Measurements from ENCODE around the gene KLHDC2.

DNA sequence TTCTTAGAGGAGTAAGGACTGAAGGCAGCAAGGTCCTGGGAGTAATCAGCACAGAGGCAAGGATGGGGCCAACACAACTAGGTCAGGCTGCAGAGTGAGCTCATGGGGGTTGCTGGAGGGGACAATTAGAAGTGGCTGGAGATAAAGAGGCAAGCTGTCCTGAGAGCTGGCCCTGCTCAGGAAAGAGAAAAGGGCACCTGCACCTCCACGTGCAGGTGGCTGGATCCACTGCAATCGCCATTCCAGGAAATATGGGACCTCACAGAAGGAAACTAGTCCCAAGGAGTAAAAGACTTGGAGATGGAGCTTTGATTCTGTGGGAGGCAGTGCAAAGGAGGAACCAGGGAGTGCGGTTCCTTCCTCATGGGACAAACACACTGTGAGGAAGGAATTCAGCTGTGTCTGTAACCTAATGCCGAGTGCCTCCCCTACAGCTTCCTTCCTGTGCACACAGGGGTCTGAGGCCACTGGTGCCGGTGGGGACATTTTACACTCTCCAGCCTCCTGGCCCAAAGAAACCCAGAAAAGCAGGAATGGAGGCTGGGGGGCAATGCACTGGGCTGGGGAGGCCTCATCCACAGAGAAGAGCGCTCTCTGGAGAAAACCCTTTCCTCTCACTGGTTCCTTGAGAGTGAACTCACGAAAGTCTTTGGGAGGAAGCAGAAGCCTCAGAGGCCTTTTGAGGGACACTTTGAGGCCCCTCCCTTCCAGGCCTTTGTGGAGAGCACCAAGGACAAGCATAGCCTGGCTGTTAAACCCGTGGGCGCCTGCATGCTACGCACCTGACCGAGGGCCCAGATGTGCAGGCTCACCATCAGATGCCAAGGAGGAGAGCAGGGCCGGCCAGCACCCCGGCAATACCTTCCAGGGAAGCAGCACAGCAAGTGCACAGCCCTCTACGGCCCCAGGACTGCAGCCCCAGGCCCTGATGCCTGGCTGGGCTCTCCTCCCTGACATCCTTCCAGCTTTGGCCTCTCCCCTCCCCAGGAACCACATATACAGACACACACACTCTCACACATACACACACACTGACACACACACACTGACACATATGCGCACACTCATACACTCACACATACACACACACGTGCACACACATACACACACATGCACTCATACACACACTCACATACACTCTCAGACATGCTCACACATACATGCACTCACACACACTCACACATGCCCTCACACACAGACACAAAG is 52.1 kb downstream of the NFKBIA start:
- PRO-cap = no peak
CAGE:
- cytosol, long polyA plus RNA = no peak
- long polyA plus RNA = no peak
- nucleus, long polyA plus RNA = no peak

DNA sequence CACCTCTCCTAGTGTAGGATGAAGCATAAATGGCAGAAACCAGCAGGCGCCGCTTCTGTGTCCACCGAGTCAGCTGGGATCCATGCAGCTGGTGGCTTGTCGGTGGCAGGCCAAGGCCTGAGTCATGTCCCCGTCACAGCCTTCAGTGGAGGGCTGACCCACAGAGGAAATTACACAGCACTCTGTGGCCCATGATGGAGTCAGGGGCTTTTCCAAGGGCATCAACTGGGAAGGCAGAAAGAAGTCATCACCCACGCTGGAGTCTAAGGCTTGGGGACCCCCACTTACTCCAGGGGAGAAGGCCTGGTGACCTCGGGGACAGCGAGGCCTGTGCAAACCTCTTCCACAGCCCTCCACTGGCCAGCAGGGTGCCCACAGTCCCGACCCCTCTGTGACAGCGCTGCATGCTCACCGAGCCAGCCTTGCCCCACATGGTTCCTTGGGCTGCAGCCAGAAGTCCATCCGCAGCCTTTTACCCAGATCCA is 38.3 kb downstream of the NFKBIA start:
- PRO-cap = no peak
CAGE:
- cytosol, long polyA plus RNA = no peak
- long polyA plus RNA = no peak
- nucleus, long polyA plus RNA = no peak

DNA sequence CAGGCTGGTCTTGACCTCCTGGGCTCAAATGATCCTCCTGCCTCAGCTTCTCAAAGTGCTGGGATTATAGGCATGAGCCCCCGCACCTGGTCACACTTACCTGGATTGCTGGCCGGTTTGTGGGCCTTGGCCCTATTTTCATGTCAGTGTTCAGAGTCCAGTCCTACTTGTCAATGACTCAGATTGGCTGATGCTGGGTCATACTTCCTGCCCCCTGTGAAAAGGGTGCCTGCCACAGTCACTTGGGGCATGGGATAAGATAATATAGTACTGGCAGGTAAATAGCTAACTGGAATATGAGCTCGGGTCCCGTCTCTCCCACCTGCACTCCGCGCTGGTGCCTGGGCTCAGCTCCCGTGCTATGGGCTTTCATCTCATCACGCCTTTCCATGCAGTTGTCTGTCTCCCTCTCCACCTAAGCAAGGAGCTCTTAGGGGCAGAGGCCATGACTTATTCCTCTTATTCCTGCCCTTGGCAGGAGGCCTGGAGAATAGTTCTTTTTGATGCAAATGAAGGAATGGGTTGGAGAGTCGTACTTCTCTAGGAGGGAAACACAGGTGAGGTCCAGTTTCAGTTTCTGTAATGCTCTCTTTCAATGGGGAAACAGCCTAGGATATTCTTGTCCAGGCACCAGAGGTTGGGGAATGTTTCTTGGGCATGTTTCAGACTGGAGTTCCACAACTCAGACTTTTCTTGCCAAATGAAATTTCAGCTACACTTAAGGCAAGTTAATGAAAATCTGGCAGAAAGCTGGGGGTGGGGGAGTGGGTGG is 7.1 kb downstream of the NFKBIA start:
- PRO-cap = no peak
CAGE:
- cytosol, long polyA plus RNA = no peak
- long polyA plus RNA = no peak
- nucleus, long polyA plus RNA = no peak

DNA sequence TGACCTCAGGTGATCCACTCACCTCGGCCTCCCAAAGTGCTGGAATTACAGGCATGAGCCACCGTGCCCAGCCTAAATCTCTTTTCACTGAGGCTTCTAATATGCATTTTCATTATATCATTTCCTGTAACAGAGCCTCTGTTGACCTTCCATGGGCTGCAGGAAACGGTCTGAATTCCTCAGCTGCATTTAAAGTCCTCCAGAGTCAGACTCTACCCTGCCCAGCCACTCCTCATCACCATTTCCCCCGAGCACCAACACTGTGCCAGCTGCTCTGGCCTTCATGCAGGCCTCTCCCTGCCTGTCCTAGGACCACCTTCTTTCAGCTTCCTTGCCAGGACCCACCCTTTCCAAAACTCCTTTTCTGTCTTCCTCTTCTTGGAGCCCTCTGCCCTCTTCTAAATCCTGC is 9.8 kb upstream of the NFKBIA start:
- PRO-cap = no peak
CAGE:
- cytosol, long polyA plus RNA = no peak
- long polyA plus RNA = no peak
- nucleus, long polyA plus RNA = no peak

DNA sequence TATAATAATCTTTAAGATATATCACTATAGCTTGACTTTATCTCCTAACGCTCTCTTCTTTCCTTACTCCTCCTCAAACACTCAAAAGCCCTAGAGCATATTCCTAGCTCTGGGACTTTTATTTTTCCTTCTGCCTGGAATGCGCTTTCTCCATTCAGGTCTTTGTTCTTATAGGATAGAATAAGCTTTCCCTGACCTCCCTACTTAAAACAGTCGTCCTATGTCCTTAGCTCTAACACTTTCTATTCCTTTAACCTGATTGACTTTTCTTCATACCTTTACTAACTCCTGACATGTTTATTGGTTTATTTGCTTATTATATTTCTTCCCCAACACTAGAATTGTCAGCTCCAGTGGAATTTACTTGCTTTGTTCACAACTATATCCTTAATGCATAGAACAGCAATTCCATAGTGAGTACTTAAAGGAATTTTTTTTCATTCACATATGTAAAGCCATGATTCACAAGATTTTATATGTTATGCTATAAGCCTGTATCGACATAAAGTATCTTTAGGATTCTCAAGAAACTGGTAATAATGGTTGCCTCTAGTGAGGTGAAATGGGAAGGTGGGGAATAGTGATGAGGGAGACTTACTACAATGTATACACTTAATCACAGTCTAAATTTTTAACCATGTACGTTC is 91.1 kb downstream of the RALGAPA1 start:
- PRO-cap = no peak
CAGE:
- cytosol, long polyA plus RNA = no peak
- long polyA plus RNA = no peak
- nucleus, long polyA plus RNA = no peak

- PRO-cap = no peak
CAGE:
- cytosol, long polyA plus RNA = no peak
- long polyA plus RNA = no peak
- nucleus, long polyA plus RNA = no peak
Measured at GRCh38 chr14:35739521-35740175, 69.4 kb downstream of the RALGAPA1 start.

DNA sequence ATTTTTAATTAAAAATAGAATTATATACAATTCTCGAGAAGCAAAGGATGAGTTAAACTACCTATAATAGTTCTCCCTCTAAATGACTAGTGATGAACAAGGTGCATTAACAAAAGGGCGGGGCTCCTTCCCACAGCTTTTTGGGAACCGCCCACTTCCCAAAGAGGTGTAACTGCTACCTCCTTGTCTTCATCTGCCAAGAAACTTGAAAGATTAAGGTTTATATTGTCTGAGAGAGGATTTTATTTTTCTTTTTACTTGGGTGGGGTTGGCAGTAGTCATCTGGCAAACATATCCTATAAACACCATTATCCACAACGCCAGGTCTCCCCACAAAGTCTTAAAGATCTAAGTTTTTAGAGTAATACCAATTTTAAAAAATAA is 983 bp downstream of the RALGAPA1 start:
- PRO-cap = no peak
CAGE:
- cytosol, long polyA plus RNA = no peak
- long polyA plus RNA = no peak
- nucleus, long polyA plus RNA = no peak

- PRO-cap = no peak
CAGE:
- cytosol, long polyA plus RNA = no peak
- long polyA plus RNA = no peak
- nucleus, long polyA plus RNA = no peak
Measured at GRCh38 chr14:36217881-36218106, 102.6 kb downstream of the MBIP start.

- PRO-cap = no peak
CAGE:
- cytosol, long polyA plus RNA = no peak
- long polyA plus RNA = no peak
- nucleus, long polyA plus RNA = no peak
Measured at GRCh38 chr14:36516659-36517040, 3.4 kb downstream of the NKX2-1 start.

GRCh38 chr14:38255018-38255764 is 702 bp downstream of the CLEC14A start:
- PRO-cap = no peak
CAGE:
- cytosol, long polyA plus RNA = no peak
- long polyA plus RNA = no peak
- nucleus, long polyA plus RNA = no peak

GRCh38 chr14:38716948-38717287 is 386.1 kb downstream of the SEC23A start:
- PRO-cap = no peak
CAGE:
- cytosol, long polyA plus RNA = no peak
- long polyA plus RNA = no peak
- nucleus, long polyA plus RNA = no peak

- PRO-cap = no peak
CAGE:
- cytosol, long polyA plus RNA = no peak
- long polyA plus RNA = no peak
- nucleus, long polyA plus RNA = no peak
Measured at GRCh38 chr14:39102331-39102932, 603 bp downstream of the SEC23A start.

DNA sequence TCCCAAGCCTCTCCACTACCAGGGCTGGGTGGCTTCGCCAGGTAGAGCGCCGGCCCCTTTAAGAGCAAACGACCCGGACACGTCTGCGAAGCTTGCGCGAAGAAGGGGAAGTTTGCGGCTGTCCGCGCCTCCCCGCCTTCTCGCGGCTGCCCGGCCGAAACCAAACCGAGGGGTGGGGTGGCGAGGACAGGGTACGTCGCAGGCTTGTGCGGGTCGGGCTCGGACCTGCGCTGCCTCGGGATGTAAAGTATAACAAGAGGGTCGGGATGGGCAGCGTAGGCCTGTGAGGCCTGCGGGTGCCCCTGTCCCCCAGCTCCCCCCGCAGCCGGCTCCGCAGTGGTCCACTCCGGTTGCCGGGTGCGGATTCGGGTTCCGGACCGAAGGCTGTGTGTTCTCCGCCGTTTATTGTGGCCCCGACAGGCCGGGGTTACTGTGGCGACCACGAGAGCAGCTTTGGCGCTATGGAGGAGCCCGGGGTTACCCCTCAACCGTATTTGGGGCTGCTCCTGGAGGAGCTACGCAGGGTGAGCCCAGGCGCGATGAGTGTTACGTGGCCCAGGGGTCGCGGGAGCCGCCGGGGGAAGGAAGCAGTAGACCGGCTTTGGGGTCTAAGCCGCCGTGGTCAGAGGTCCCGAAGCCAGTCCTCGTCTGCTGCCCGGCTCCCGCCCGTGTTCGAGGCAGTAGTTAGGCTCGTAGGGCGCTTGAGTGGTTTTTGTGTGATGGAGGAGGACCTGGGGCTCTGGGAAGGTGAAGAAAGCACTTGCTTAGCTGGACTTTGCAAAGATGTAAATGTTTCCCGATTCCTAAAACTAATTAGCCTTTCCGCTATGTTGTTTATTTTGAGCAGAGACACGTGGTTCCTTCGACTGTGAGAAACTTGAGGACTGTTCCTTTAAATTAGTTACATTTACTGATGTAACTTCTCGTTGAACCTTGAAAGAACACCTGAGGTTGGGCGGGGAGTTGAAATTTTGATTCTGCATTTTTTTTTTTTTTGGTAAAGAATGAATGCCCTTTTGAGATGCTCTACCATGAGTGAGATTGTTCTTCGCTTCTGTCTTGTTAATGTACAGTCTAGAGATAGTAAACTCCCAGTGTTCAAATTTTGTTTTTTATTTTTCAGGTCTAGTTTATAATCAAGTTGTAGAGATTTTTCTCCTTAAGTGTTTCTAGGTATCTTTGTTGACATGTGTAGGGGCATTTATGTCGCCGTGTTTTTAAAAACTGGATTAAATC is 33.7 kb downstream of the MIA2 start:
- PRO-cap = bidirectional peak, plus-strand start at position 163 of the sequence, minus-strand start at position 60 of the sequence
CAGE:
- cytosol, long polyA plus RNA = start-site peak on the plus strand centred at position 116 of the sequence, 105 bp wide, 18 and 18 reads in 2 replicates; start-site peak on the plus strand centred at position 372 of the sequence, 89 bp wide, 34 and 42 reads in 2 replicates
- long polyA plus RNA = start-site peak on the plus strand centred at position 98 of the sequence, 75 bp wide, 36 and 28 reads in 2 replicates; start-site peak on the plus strand centred at position 393 of the sequence, 74 bp wide, 92 and 72 reads in 2 replicates
- nucleus, long polyA plus RNA = start-site peak on the plus strand centred at position 367 of the sequence, 64 bp wide, 66 and 114 reads in 2 replicates

DNA sequence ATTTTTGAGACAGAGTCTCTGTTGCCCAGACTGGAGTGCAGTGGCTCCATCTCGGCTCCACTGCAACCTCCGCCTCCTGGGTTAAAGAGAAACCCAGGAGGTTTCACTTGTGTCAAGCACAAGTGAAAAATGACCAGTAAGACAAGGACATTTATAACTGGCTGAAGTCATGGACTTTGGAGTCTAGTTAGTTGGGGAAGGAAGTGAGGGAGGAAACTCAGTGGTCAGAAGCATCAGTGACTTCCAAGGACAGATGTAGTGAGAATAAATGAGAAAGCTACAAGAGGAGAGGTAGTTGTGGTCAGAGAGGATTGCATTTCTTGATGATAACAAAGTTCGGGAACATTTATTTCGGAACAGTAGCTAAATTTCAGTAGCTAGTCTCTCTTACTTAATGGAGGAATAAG is 85.3 kb downstream of the FBXO33 start:
- PRO-cap = no peak
CAGE:
- cytosol, long polyA plus RNA = no peak
- long polyA plus RNA = no peak
- nucleus, long polyA plus RNA = no peak

DNA sequence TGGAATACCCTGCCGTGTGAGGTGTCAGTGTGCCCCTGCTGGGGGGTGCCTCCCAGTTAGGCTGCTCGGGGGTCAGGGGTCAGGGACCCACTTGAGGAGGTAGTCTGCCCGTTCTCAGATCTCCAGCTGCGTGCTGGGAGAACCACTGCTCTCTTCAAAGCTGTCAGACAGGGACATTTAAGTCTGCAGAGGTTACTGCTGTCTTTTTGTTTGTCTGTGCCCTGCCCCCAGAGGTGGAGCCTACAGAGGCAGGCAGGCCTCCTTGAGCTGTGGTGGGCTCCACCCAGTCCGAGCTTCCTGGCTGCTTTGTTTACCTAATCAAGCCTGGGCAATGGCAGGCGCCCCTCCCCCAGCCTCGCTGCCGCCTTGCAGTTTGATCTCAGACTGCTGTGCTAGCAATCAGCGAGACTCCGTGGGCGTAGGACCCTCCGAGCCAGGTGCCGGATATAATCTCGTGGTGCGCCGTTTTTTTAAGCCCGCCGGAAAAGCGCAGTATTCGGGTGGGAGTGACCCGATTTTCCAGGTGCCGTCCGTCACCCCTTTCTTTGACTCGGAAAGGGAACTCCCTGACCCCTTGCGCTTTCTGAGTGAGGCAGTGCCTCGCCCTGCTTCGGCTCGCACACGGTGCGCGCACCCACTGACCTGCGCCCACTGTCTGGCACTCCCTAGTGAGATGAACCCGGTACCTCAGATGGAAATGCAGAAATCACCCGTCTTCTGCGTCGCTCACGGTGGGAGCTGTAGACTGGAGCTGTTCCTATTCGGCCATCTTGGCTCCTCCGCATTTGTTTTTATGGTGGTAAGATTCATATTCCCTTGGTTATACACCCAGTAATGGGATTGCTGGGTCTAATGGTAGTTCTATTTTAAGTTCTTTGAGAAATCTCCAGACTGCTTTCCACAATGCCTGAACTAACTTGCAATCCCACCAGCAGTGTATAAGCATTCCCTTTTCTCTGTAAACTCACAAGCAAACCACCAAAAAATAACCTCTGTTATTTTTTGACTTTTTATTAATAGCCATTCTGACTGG is 652.2 kb upstream of the LRFN5 start:
- PRO-cap = unidirectional peak, minus-strand start at position 795 of the sequence
CAGE:
- cytosol, long polyA plus RNA = no peak
- long polyA plus RNA = no peak
- nucleus, long polyA plus RNA = no peak

DNA sequence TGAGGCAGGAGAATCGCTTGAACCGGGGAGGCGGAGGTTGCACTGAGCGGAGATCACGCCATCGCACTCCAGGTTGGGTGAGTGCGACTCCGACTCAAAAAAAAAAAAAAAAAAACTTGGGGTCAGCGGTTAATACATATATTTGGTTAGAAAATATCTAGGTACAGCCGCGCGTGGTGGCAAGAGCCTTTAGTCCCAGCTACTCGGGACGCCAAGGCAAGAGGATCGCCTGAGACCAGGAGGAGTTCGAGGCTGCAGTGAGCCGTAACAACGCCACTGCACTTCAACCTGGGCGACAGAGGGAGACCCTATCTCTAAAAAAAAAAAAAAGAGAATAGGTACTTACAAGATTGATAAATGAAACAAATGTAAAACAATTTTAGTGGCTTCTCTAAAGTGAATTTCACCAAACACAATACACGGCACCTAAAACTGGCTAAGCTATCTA is 888 bp downstream of the RPS29 start:
- PRO-cap = no peak
CAGE:
- cytosol, long polyA plus RNA = no peak
- long polyA plus RNA = no peak
- nucleus, long polyA plus RNA = no peak

DNA sequence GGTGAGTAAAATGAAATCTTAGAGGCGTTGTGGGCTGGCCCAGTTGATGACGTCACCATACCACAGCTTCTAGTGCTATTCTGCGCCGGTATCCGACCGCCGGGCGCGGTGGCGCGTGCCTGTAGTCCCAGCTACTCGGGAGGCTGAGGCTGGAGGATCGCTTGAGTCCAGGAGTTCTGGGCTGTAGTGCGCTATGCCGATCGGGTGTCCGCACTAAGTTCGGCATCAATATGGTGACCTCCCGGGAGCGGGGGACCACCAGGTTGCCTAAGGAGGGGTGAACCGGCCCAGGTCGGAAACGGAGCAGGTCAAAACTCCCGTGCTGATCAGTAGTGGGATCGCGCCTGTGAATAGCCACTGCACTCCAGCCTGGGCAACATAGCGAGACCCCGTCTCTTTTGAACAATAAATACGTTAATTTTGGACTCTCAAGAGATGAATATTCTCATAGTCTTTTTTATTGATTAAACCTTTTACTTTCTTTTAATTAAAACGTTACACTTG is 354 bp upstream of the RPS29 start:
- PRO-cap = bidirectional peak, plus-strand start at position 99 of the sequence, minus-strand start outside the sequence
CAGE:
- cytosol, long polyA plus RNA = no peak
- long polyA plus RNA = no peak
- nucleus, long polyA plus RNA = no peak

DNA sequence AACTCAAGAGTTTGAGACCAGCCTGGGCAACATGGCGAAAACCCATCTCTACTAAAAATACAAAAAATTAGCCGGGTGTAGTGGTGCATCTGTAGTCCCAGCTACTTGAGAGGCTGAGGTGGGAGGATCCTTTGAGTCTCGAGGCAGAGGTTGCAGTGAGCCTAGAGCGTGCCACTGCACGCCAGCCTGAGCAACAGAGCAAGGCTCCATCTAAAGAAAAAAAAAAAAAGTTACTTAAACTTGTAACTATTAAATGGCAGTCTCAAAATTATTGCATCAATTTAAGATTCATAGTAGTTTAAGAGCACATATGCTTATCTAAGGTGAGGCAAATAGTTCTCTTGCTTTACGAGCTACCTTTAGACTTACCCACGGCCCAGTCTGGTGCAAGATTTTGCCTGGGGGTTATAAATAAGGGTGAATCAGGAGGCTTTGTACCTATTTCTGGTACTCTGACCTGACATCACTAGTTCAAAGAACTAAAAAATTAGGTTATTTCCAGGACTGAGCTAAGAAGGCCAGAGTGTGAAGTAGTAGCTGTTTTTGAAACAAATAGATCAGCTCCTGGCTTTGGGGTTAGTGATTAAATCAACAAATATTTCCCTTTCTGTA is 3.4 kb downstream of the MGAT2 start:
- PRO-cap = no peak
CAGE:
- cytosol, long polyA plus RNA = no peak
- long polyA plus RNA = no peak
- nucleus, long polyA plus RNA = no peak

GRCh38 chr14:49768097-49769048 is at the start of gene KLHDC2:
Gene KLHDC2 (plus strand): TSS chr14:49768153.
- PRO-cap = bidirectional peak, plus-strand start at chr14:49768167, minus-strand start at chr14:49768002; bidirectional peak, plus-strand start at chr14:49768624, minus-strand start at chr14:49768531
CAGE:
- cytosol, long polyA plus RNA = no peak
- long polyA plus RNA = no peak
- nucleus, long polyA plus RNA = no peak

DNA sequence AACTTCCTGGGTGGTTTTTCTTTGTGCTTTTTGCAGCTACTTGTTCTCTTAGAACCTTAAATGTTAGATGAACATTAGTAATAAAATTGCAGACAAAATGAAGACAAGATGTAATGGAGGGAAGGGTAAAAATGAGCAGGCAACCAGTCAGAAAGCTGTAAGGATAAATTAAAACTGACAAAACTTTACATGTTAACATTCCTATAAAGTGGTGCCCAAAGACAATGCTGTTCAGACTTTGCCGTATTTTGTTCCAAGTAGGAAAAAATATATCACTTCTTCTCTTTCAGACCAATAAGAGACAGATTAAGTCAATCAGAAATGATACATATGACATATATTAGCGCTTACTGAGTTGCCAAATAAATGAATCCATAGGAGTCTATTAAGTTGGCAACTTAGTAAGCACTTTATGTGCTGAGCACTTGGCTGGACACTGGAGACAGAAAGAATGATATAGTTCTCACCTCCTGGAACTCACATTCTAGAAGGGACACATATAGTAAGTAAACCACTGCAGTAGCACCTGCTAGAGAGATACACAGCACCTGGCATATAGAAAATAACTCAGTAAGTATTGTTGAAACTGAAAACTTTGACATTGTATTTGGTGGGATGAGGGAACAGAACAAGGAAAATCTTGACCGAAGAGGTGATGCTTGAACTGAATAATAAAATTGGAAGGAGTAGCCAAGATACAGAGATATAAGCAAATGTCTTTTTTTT is 7.1 kb downstream of the KLHDC2 start:
- PRO-cap = no peak
CAGE:
- cytosol, long polyA plus RNA = no peak
- long polyA plus RNA = no peak
- nucleus, long polyA plus RNA = no peak